Glomerular endothelial cell (primary cell): ENCODE measurements around a stretch of chr7.

DNA sequence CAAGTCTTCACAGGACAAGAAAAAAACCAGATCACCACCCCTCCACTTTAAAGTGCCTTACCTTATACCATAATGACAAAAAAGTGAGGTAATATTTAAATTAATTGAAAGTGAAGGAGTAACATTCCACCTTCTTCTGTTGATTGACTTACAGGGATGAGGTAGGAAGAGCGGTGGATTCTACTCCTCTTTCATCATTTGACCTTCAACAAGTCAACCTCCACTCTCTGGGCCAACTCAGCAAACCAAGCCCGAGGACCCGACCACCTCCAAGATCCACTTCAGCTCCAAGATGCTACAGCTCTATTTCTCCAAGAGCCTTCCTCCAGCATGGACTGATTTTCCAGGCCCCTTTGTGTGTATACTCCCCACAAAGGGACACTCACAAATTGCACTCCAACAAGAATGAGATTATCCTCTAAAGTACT is 1.8 kb downstream of the BAZ1B start:
- RAMPAGE, long total RNA = no peak

GRCh38 chr7:73566418-73567412 is 9.2 kb upstream of the BCL7B start:
- RAMPAGE, long total RNA = no peak

DNA sequence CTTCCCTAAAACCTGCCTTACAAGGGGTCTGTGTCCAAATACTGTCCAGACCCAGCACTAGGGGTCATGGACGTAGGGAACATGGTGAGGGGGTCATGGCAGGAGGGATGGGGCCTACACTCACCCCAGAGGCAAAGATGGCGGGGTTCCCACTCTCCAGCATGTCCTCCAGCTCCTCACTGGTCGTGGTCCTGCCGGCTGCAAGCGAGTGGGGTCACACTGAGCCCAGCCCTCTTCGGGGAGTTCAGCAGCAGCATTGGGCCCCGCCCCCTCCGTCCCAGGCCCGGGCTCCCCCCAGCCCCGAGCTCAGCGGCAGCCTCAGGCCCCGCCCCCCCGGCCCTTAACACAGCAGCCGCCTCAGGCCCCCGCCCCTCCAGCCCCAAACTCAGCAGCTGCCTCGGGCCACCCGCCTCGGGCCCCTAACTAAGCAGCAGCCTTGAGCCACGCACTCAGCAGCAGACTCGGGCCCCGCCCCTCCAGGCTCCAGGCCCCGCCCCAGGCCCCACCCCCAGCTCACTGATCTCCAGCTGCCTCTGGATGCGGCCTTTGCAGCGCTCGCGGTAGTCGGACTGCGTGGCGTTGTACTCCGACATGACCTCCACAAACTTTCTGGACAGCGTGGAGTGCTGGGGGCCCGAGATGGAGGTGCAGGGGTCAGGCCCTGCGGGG is 15.7 kb downstream of the STX1A start:
- RAMPAGE, long total RNA = no peak

GRCh38 chr7:73773568-73774229 is 3.6 kb upstream of the CLDN3 start:
- RAMPAGE, long total RNA = no peak

DNA sequence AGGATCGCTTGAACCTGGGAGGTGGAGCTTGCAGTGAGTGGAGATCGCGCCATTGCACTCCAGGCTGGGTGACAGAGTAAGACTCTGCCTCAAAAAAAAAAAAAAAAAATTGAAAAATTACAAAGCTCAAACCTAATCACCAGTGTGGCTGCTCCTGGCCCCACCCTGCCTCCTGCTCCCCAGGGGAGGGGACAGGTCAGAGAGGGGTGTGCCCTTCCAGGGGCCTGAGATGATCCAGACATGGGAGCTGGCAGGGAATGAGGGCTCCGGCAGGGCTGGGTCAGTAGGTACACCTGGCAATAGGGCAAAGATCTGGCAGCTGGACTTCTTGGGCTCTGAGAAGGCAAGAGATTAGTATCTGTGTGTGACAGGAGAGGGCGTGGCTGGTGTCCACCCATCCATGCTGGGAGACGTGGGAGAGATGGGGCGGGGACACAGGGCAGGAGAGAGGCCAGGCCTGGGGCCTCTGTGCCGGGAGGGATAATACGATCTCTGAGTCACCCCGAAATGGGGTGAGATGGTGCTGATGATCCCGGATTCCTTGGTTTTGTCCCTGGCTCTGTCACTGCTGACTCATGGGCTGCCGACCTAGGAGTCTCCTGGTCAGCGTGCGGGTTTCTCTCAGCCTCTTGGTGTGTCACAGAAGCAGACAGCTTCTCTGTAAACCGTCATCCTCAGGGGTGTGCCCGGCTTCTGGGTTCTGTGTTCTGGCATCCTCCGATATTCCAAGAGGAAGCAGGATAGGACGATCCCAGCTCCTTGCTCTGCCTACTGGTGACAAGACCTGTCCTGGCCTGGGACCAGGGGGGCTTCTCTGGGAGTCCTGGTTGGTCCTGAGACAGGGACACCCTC is 8.3 kb upstream of the CLDN4 start:
- RAMPAGE, long total RNA = no peak

DNA sequence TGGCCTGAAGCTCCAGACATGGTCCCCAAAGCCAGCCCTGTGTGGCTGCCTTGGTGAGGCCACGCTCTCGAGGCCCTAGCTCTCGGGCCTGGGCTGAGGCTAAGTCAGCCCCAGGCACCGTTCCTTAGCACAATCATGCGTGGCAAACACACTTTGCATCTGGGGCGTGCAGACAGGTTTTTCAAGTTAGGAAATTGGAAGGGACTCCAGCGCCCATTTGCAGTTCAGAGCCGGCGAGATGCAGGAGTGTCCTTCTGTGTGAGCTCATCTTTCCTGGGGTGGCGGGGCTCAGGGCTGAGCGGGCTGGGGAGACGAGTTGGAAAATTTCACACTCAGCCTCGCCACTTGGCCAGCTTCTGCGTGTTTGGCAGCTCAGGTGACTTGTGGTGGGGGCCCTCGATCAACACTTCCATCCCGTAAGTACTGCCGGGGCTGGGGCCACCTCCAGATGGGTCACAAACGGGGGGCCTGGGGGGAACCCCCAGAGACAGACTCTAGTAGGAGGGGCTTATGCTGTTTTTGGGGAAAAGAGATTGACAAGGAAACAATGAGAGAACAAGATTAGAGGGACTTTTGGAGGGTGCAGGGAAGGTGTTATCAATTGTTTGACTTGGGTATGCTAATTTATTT is 55.7 kb downstream of the TMEM270 start:
- RAMPAGE, long total RNA = no peak

GRCh38 chr7:73919192-73919824 is 58.3 kb downstream of the TMEM270 start:
- RAMPAGE, long total RNA = no peak

- RAMPAGE, long total RNA = no peak
Measured at GRCh38 chr7:73986100-73986878, 41.7 kb upstream of the ELN start.

DNA sequence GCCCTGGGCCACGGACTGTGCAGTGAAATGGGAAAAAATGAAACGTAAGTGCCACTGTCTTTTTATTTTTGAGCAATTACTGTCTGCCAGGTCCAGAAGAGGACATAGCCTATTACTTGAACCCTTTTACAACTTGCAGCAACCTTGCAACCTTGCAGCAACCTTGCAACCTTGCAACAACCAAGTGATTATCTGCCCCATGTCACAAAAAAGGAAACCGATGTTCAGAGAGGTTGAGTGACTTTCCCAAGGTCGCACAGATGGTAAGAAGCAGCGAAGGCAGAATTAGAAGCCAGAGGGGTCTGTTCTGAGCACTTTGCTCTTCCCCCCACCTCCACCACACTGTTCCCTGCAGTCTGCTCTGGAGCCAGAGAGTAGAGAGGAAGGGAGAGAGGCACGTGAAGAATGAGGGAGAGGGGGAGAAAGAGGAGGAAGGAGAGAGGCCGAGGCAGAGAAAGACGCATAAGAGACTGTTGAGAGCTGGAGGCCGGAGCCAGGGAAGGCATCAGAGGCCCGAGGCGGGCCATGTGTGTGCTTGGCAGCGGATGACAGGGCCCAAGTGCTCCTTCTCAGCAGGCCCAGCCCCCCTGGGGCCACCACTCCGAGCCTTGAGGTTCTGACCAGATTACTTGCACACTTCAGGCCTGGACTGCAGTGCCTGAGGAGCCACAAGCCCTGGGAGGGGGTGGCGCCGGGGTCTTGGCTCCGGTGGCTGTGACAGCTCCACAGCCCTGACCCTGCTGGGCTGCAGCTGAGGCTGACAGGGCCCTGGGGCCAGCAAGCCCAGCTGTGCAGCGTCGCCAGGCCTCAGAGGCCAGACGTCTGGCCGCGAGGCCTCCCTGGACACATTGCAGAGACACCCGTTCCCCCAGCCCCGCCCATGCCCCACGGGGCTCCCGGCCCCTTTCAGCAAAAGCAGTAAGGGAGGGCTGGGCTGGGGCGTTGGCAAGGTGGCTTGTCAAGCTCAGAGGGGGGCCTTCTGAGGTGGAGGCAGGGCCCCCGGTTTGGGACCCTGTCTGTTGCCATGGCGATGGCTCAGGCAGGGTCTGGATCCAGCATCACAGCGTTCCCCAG is 5.3 kb downstream of the ELN start:
- RAMPAGE, long total RNA = no peak

DNA sequence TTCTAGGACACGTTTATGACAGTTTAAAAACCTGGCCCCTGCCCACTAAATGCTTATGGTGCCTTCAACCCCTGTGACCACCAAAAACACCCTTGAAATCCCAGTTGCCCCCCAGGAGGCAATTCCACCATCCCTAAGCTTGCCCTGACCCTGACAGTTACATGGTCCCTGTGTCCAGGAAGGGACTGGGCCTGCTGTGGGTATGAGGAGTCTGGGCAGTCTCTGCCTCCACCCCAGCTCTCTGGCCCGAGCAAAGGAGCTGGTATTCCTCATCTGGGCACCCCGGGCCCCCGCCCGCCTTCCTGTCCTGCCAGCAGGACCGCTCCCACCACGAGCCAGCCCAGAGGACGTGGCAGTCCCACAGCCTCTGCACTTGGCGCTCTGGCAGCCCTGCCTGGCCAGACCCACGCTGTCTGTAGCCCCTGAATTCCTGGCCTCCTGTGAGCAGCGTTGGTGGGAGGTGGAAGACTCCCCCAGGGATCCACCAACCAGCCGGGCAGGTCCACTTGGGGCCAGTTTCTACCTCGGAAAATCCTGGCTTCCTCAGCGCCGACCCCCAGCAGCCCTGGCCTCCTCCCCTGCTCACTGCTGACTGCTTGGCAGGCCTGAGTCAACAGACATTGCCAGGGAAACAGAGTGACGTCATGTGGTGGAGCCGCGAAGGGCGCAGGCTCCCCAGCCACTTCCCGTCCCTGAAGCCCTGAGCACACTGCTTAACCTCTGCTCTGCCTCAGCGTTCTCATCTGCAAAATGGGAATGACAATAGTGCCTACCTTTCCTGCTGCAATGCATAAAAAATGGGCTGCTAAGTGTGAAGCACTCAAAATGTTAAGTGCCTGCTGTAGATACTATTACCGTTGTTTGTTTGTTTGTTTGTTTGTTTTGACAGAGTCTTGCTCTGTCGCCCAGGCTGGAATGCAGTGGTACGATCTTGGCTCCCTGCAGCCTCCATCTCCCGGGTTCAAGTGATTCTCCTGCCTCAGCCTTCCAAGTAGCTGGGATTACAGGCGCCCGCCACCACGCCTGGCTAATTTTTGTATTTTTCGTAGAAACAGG is 21.6 kb upstream of the LIMK1 start:
- RAMPAGE, long total RNA = start-site peak on the minus strand centred at position 610 of the sequence, 99 bp wide, 14 and 9 reads in 2 replicates

DNA sequence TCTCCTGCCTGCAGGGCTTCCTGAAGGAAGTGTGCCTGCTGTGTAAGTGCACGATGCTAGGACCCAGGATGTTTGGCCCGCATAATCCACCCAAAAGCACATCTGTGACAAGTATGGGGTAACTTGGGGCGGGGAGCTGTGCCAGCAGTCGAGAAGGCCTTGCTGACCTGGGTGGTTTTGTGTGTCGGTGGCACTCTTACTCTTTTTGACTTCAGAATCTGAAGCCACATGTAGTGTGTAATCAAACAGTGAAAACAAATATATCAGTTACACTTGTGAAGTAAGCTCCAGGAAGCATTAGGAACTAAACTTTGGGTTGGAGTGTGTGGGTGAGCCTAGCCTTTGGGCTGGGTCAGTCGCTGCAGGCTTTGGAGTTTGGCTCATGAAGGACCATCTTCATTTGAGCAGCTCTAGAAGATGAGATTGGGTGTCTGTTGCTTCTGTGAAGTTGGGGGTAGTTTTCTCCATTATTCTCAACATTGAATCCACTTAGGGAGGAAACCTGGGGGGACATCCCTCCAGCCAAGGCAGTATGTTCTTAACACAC is 14.3 kb downstream of the EIF4H start:
- RAMPAGE, long total RNA = no peak

DNA sequence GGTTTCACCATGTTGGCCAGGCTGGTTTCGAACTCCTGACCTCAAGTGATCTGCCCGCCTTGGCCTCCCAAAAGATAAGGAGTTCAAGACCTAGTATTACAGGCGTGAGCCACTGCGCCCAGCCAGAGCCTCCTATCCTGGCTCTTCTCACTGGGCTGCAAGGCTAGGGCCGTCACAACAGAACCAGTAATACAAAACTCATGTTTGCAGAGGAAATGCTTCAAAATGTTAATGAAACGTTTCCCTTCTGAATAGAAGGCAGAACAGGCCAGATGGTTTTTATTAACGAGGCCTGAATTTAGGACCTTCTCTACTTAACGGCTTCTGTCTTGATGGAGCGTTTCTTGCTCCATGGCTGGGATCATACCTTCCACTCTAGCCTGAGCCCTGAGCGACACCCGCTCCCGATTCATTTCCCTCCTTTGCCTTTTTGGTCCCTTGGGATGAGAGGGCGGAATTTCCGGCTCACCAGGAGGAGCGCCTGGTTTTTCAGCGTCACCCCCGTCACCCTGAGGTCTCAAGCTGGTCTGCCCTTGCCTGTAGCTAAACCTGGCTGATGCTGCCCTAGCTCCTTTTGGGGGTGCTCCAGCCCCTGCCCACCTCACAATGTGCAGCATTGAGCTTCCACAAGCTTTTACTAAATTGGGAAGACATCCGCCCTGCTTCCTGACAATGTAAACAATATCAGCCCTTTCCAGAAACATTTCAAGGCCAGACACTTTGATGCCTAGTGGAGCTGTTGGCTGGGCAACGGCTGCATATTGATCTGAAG is 5.1 kb downstream of the CLIP2 start:
- RAMPAGE, long total RNA = no peak

- RAMPAGE, long total RNA = no peak
Measured at GRCh38 chr7:74338179-74339077, 49.2 kb downstream of the CLIP2 start.

DNA sequence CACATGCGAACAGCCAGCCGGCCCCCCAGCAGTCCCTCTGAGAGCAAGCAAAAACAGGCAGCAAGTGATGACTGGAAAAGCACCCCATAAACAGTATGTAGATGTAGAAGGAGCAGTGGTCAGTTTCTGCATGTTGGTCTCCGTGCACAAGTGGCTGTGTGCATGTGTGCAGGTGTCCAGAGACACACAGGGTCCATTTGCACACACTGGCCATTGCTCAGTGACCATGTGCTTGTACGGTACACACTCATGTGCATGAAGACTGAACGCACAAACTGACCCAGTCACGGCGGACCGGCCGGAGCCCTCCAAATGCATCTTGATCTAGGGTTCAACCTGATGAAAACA is 79.7 kb upstream of the GTF2IRD1 start:
- RAMPAGE, long total RNA = no peak

DNA sequence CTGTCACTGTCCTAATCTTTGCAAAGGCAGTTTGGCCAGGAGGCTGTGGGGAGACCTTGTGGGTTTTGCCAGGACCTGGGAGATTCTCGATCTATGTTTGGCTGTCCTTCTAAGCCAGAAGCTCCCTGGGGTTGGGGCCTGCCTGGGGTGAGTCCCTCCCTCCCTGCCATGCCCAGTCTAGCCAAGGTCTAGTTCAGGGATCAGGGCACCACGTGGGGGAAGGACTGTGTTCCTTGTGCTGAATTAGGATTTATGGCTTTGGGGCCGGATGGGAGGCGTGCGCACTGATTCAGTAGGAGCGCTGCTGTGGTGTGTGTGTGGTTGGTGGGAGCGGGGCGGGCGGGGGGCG is 816 bp upstream of the GTF2IRD1 start:
- RAMPAGE, long total RNA = no peak

DNA sequence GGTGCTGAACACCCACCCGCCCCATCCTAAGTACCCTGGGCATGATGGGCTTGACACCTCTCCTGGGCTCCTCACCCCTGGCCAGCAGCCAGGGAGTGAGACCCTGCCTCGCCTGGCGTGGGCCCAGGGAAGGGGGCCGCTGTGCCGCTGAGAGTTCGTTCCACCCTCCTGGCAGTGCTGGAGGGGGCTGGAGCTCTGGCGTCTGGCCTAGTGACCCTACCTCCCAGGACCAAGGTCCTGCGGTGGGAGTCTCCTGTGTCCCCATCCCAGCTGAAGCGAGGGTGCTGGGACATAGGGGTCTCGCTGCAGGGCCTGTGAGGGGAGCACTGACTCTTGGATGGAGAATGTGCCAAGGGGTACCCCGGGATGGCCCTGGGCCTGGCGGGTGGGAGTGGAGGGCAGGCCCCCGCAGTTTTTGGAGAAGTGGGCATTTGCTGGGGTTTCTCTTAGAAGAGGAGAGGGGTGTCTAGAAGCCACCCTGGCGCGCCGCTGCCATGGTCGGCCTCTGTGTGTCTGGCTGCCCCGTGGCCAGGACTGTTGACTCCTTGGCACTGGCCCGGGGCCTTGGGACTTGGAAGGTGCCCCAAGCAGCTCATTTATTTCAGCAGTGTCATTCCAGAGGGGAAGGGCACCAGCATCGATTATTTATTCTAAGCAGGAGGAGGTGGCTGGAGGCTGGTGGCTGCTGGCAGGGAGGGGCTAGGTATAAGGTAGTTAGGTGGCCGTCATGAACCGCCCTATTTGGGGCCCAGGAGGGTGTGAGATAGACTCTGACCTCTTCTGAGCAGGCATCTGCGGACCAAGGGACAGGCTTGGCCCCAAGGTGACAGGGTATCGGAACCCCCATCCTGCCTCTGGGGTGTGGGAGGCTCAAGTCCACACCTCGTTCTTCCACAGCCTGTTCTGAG is 1.4 kb downstream of the GTF2IRD1 start:
- RAMPAGE, long total RNA = no peak

- RAMPAGE, long total RNA = no peak
Measured at GRCh38 chr7:74476519-74477121, 22.9 kb downstream of the GTF2IRD1 start.

- RAMPAGE, long total RNA = no peak
Measured at GRCh38 chr7:74479955-74480827, 26.5 kb downstream of the GTF2IRD1 start.

GRCh38 chr7:74483744-74484309 is 30.1 kb downstream of the GTF2IRD1 start:
- RAMPAGE, long total RNA = no peak

DNA sequence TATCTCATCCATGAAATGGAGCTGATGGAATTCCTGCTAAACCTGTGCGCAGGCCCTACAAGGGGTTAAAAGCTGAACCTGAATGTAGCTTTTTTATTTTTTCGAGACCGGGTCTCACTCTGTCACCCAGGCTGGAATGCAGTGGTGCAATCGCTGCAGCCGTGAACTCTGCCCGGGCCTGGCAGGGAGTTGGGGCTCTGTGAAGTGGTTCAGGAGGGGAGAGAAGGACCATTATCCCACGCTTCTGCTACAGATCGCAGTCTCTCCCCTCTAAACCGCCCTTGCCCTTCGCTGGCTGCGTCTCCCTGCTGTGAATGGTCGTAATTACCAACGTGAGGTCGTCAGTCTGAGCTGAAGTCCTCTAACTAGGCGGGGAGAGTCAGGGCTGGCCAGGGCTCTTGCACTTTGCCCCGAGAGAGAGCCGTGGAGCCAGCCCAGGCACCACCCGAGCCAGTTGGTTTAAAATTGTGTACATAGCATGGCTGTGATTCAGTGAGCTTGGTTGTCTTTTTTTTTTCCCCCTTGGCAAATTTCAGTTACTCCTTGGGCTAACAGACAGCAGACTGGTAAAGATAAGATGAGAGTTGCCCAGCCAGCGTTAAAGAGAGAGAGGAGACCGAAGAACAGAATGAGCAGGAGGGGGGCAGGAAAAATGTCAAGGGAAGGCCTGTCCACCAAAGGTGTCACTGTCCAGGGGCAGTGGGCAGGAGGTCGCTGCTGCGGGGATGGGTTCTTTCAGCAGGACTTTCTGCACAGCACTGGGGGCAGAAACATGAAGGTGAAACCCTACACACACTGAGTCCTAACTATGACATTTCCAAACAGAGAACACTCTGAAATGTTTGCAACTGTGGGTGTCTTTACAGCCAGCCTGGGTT is 77.2 kb upstream of the GTF2I start:
- RAMPAGE, long total RNA = no peak